H7 (cell line): Measurements from ENCODE around the genes CCNJL, HMMR and WWC1.

DNA sequence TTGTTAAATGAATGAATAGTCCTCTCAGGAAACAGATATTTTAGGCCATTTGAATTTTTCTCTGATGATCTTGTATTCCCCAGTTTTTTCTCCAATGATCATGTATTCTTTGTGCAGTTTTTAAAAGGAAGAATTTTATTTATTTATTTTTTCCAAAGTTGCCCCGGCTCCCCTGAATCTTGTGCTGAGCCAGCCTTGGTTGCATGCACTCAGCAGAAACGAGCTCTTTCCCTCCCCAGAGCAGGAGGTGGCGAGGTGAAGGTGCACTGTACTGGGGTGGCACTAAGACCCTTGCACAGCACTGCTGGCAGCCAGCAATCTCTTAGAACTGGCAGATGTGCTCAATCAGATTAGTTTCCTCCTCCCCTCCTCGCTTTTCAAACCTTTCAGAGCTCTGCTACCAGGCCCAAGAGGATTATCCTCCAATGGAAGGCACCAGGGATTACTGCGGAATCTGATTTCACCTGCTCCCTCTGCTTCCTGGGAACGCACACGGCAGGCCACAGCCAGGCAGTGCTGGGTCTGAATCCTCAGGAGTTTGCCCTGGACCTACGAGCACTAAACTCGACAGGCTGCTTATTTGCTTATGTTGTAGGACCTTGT lies 32.7 kb downstream of the FABP6 start:
- RAMPAGE, long total RNA, result no peak

DNA sequence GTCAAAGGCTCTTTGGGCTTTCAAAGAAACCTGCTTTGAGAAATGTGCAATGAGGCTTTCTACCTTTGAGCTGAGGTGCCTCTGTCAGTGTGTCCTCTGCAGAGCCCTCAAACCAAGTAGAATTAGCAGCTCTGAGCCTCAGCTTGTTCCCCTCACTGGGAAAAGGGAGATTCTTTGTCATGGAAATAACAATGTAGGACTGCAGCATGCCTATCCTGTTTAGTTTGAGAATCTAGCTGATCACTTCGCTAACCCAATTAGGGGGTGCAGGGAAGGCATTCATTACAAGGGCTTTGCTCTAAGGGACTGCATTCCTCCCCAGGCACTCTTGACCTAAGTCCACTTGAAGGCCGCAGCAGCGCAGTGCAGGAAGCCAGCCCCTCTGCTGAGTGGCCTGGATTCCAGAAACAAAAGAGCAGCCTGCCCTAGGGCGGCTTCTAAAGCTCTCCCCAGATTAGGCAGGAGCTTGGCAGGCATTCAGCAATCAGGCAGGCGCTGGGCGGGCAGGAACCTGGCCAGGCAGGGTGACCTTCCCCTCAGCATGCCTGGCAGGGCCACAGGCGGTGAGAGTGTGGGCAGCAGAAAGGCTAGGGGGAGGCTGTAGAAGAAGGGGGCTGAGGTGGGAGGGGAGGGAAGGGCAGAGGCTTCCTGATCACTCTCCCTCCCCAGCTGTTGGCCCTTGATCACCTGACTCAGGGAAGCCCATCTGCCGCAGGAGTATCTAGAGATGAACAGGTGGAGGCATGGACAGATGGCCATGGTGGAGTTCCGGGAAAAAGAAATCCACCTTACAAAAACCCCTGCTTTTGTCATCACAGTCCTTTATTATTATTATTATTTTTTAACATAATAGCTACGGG lies 24.8 kb downstream of the CCNJL start:
- RAMPAGE, long total RNA, result no peak

GRCh38 chr5:160312253-160313131 lies at the start of gene CCNJL:
CCNJL (minus strand) TSS chr5:160312564.
- RAMPAGE, long total RNA, result no peak

DNA sequence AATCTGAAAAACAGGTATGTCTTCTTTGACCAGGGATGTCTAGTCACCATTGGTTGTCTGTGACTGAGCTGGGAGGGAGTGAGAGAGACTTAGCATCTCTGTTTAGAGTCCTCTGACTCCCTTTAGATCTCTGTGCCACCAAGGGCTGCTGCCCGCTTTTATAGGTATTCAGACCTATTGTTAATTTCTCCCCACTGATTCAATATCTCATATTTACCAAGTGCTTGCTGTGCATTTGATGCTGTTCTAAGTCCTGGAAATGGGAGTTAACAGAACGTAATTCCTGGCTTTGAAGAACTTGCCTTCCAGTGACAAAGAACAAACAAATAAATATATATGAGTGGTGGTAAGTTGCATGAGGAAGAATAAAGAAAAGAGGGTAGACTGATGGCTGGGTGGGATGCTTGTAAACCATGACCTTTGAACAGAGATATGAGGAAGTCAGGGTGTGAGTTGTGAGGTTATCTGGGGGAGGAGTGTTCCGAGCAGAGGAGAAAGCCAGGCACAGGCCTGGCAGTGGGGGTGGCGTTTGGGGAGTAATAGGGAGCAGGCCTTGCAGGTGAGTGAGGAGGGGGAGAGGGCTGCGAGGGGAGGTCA lies 213.2 kb downstream of the PTTG1 start:
- RAMPAGE, long total RNA, result no peak

GRCh38 chr5:160789835-160790368 lies 62.1 kb downstream of the ATP10B start:
- RAMPAGE, long total RNA, result no peak

- RAMPAGE, long total RNA, result no peak
These were observed 277.5 kb downstream of the GABRB2 start for GRCh38 chr5:161269016-161269414.

DNA sequence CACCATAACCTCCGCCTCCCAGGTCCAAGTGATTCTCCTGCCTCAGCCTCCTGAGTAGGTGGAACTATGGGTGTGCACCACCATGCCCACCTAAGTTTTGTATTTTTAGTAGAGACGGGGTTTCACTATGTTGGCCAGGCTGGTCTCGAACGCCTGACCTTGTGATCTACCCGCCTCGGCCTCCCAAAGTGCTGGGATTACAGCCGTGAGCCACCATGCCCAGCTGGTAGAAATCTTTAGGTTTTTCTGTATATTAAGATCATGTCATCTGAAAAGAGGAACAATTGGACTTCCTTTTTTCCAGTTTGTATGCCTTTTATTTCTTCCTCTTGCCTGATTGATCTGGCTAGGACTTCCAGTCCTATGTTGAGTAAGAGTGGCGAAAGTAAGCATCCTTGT lies 40.5 kb upstream of the CCNG1 start:
- RAMPAGE, long total RNA, result no peak

DNA sequence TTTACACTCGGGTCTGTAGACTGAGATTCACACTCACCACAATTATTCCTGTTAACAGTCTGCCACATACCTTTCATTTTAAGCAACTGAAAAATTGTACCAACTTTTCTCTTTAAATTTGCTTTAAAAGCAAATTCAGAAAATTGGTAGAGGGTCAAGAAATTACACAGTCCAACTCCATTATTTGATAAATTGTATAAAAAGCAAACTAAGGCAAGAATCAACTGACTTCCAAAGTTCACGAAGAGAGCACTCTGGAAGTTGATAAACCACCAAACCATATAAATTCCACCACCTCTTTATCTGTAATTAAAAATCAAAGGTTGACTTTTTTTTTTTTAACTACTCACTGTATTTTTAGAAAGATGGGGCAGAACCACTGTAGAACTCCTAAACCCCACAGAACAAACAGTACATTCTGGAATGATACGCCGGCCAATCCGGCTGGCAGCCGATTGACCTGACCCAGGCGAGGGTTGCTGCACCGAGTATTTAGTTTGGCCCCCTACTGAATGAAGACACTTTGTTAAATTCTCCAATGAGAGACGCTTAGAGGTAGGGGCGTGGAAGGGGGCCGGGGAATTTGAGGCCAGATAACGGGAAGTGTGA lies 458 bp upstream of the CCNG1 start:
- RAMPAGE, long total RNA, result no peak

GRCh38 chr5:163460448-163461291 lies at the start of gene HMMR:
HMMR (plus strand) TSS chr5:163460632.
- RAMPAGE, long total RNA, result start-site peak on the plus strand at chr5:163460657-163460669, 49 reads

- RAMPAGE, long total RNA, result no peak
These were observed 10.9 kb downstream of the HMMR start for GRCh38 chr5:163471246-163471739.

DNA sequence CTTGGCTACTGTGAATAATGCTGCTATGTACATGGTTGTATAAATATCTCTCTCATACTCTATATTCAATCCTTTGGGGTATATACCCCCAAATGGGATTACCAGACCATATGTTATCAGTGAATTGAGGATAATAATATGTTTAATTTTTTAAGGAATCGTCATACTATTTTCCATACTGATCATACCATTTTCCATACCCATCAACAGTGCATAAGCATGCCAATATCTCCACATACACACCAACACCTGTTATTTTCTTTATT lies 480.5 kb downstream of the TENM2 start:
- RAMPAGE, long total RNA, result no peak

- RAMPAGE, long total RNA, result no peak
These were observed 338.9 kb upstream of the WWC1 start for GRCh38 chr5:167952523-167953052.

DNA sequence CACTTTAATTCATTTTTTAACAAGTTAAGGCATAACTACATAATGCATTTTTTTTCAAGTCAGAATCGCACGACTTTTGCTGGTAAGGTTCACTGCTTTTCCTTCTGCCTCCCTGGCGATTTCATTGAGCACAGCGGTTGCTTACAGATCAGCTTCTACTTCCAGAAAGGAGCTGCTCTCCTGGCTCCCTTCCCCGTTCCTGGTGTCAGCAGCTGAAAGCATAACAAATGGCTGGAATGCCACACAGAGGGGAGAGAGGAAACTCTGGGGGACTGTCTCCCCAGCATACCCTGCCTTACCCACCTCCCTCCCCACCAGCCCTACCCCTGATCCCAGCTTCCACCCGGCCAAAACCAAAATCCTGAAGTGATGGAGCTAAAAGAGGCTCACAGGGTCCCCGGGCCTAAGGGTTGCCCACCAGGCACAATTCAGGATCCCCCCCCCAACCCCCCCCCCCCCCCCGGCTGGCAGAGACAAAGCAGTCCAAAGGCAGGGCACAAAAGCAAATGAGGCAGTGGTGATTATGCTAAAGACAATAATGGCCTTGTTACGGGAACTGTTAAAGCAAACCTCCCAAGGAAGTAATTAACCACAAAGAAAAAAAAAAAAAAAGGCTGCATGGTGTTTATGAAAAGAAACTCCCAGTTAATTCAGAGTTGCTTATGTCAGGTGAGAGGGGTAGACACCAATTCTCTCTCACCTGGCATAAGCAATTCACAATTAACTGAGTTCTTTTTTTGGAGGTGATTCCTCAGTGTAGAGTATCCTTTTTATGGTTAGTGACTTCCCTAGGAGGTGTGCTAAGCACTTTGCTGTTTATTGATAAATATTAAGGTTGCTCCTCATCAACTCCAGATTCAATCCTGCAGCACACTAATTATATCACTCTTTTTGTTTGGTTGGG lies 126.0 kb upstream of the WWC1 start:
- RAMPAGE, long total RNA, result no peak

DNA sequence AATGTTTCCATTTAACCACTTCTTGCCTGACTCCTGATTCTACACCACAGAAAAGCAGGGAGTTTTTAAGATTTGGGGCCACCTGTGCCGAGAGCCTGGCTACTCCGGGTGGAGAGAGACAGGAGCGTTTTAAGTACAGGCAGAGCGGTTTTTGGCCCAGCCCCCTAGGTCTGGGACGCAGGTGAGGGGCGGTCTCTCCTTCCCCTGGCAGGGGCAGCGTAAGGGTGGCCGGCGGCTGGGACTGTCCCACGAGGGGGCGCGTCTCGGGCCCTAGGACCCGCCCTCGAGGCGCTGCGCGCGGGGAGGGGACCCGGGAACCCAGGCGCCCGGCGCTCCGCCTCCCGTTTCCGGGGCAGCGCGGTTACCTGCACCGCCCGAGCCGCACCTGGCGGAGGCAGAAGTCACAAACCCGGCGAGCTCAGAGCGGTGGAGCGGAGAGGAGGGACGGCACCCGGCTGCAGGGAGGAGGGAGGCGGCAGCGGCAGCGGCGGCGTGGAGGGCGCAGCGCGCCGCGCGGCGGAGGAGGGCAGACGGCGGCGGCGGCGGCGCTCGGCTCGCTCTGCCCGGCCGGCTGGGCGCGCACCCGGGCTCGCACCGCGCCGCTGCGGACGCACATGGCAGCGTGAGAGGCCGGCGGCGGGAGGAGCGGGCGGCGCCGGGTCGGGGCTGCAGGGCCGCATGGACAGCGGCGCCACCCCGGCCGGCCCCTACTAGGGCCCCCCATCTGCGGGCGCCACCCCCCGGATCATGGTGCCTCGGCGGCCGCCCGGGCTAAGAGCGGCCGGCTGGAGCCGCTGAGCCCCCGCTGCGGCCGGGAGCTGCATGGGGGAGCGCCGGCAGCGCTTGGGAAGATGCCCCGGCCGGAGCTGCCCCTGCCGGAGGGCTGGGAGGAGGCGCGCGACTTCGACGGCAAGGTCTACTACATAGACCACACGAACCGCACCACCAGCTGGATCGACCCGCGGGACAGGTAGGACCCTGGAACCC lies at the start of gene WWC1:
Gene WWC1, plus strand, starts transcription at position 344 of the 987 bp plus-strand sequence.
- RAMPAGE, long total RNA, result no peak

DNA sequence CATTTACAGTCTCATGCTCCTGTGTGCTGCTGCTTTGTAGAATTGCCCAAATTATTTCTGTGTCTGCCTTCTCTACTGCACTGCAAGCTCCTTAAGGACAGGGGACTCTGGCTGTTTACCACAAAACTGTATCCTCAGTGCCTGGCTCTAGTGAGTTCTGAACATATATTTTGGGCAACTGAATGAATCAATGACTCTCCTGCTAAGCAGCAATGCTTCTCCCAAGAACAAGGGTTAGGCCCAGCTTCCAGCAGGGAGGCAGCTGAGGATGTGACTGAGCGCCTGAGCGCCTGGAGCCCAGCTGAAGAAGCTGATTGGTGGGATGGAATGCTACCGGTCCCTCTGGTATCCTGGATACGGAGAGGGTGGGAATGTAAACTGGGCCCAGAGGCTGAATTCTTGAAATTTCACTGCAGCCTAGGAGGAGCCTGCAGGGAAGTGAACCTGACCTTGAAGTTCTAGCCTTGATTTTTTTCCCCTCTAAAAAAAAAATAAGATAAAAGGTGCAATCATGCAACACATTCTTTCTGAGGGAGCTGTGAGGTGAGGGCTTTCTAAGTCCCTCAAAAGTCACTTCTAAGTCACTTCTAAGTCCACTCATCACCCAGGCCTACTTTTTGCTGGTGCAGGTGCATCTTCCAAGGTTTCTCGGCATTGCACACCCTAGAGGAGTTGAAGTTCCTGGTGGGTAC lies 43.3 kb downstream of the WWC1 start:
- RAMPAGE, long total RNA, result no peak

DNA sequence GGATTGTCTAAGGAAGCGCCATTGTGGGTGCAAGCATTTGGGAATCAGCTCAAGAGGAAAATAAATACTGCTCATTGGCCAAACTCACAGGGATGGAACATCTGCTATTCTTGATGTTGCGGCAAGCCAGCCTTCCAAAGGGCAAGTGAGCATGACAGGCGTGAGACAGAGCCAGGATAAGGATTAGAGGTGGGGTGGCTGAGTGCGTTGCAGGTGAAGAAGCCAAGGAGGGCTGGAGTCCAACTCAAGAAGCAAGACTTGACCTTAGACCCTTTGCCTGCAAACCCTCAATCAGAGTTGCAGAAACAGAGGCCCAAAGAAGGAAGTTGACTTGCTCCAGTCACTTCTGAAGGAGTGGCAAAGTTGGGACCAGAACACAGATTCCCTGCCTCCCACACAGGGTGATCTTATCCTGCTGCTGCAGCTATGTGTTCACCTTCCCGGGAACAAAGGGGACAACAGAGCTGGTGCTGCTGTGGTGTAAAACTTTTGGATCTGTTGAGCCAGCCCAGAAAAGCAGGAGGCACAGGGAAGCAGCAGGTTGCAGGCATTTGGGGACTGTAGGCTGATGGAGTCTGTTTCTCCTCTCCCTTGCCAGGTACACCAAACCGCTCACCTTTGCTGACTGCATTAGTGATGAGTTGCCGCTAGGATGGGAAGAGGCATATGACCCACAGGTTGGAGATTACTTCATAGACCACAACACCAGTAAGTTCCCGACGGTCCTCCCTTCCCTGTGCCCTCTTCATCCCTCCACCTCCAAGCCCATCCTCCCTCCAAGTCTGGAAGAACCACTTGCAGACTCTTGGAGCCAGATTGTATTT lies 79.6 kb downstream of the WWC1 start:
- RAMPAGE, long total RNA, result no peak

GRCh38 chr5:168441399-168441915 lies 44.8 kb upstream of the RARS1 start:
- RAMPAGE, long total RNA, result no peak

DNA sequence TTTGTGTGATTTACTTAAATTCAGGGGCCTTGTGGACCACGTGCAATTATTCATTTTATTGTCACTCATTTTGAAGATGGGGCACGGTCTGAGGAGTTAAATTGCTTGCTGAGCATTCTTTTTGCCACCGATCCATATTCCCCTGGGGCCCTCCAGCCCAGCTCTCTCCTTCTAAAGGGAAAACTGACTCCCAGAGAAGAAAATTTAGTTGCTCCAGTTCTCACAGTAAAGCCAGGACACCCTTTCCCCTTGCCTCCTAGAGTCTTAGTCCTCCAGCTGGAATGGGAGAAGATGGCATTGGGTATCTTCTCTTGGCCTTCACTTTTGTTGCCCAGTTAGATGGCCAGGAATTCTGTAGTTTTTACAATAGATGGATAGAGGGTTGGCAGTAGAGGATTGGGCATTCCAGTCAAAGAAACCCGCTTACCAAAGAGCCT lies 1.1 kb upstream of the PANK3 start:
- RAMPAGE, long total RNA, result no peak

DNA sequence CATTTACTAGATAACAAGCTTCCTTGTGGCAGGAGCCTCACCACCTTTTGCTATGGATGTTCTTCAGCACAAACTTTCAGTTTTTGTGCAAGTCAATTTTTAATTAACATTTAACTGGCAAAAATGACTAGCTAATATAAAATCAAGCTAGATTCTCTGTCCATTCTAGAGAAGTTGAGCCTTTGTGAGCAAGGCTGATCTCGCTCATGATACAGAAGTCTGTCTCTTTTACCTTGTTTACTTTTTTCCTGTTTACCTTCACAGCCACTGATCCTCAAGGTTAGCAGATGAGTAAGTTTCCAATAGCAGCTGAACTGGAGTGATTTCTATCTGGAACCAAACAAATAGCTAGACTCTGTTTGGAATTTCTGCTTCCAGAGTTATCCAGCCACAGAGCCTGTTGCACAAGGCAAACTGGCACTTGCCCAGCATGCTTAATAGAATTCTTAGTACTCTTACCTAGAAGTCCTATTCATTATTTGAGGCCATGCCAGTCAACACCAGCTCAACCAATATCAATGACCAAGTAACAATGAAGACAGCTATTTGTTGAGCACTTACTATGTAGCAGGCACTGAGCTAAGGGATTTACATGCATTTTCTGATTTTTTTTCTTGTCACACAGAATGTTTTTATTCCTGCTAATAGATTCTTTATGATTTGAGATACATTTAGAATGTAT lies 12.8 kb upstream of the PANK3 start:
- RAMPAGE, long total RNA, result no peak

DNA sequence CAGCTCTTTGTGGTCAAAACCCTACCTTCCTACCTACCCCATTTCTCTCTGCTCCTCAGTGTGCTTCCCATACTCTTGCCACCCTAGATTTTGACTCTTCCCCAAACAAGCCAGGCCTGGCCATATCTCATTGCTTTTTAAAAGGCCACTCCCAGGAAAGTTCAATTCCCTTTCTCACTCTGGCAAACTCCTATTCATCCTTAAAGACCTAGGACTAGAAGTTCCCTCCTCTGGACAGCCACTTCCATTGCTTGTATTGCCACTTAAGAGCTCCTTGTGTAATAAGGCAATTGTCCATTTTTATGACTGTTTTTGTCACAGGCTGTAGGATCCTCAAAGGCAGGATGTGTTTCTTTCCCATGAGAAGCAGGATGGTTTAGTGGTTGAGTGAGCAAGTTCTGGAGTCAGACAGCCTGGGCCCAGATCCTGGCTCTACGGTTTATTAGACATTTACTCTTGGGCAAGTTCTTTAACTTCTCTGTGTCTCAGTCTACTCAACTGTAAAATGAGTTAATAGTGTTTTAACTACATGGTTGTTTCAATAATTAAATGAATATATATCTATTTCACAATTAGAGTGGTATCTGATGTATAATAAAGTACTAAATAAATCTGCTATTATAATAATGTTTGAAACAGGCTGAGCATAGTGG lies 84.6 kb upstream of the PANK3 start:
- RAMPAGE, long total RNA, result no peak